Cardiac septum (tissue), 1 donor: ENCODE measurements around the gene CYTH3.

DNA sequence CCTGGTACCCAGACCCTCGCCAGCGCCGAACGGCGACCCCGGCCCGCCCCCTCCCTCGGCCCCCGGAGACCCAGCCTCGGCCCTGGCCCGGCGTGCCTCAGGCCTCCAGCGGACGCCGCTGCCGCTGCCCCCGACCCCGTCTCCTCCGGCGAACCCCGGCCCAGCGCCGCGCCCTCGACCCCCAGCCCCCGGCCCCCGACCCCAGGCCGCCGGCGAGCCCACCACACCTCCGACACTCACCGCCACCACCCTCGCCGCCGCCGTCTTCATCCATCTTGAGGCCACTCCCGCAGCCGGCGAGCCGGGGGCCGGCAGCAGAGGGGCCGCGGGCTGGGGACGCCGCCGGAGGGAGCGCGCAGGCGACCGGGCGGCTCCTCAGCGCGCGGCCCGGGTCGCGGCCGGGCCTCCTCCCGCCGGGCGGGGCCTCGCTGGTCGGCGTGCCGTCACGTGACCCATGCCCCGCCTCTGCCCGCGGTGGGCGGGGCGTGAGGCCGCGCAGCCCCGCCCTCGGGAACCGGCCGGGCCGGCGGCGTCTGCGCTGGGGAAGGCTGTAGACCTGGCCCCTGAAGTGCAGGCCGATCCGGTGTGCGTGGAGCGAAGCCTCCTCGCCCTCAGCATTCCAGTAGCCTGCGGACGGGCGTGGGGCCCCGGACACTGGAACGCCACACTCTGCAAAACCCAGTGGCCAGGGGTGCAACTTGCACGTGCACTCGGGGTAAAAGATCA, at the start of gene CYTH3:
Gene CYTH3 (minus strand): TSS at position 391 of the 726 bp plus-strand sequence.
- PRO-cap, result bidirectional peak, plus-strand start at position 513 of the sequence, minus-strand start at position 406 of the sequence

- PRO-cap, result unidirectional peak, plus-strand start at chr7:6396097; bidirectional peak, plus-strand start at chr7:6396465, minus-strand start at chr7:6396328
Measured at GRCh38 chr7:6395677-6396633, 21.6 kb downstream of the RAC1 start.

DNA sequence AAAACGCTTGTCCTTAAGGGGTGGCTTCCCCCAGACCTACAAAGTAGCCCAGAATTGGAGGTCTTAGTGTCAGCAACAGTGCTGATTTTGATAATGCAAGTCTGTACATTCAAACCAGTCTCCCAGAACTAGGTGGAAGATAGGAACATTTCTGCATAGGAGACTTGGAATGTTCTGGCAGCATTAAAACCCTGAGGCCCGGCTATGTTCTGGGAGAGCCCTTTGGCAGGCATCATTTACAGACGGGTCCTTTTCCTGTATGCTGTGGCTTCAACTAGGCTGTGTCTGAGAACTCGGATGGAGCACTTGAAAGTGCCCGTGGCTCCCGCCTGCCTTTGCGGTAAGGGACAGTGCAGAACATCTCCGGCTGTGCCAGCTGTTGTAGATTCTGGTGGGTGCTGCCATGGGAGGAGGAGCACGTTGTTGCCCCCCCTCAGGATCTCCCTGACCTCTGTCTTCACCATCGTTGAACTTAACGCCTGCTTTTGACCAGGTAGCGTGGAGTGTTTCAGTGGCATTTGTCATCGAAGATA, 23.7 kb downstream of the RAC1 start:
- PRO-cap, result no peak

GRCh38 chr7:6412556-6413374, 35.0 kb downstream of the DAGLB start:
- PRO-cap, result no peak

- PRO-cap, result unidirectional peak, minus-strand start at chr7:6419480
Measured at GRCh38 chr7:6419167-6419843, 28.4 kb downstream of the DAGLB start.

- PRO-cap, result no peak
Measured at GRCh38 chr7:6424483-6424868, 23.3 kb downstream of the DAGLB start.

GRCh38 chr7:6460311-6461263, 12.8 kb upstream of the DAGLB start:
- PRO-cap, result no peak

DNA sequence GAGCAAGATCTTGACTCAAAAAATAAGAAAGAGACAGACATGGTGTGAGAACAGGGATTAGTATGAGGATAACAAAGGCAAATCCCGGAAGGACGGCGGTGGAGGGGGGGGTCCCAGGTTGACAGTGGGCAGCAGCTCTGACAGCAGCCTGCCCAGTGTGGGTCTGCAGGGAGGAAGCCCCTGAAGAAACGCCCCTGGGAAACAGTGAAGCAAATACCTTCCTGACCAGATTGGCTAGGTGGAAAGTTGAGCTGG, 3.9 kb upstream of the ZNF853 start:
- PRO-cap, result no peak

GRCh38 chr7:6637468-6638272, 552 bp downstream of the ZNF316 start:
- PRO-cap, result no peak

- PRO-cap, result no peak
Measured at GRCh38 chr7:6690884-6691696, 15.7 kb downstream of the ZNF12 start.

DNA sequence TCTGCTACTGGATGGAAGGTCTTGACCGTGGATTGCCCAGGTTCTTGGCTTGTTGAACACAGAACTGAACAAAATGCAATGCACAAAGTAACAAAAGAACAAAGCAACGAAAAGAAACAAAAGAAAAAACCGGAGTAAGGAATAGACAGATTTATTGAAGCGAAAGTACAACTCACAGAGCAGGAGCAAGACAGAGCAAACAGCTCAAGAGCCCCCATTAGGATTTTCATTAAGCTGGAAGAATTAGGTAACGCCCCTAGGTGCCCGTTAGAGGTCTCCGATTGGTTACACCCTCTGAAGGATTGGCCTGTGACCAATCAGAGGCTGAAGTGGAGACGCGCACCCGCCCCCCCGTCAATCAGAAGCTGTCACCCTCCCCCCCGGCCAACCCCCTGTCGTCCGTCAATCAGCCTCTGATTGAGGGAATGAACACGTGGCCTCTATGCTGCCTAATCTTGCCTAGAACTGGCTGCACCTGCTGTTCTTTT, 1.0 kb upstream of the CCZ1B start:
- PRO-cap, result no peak

DNA sequence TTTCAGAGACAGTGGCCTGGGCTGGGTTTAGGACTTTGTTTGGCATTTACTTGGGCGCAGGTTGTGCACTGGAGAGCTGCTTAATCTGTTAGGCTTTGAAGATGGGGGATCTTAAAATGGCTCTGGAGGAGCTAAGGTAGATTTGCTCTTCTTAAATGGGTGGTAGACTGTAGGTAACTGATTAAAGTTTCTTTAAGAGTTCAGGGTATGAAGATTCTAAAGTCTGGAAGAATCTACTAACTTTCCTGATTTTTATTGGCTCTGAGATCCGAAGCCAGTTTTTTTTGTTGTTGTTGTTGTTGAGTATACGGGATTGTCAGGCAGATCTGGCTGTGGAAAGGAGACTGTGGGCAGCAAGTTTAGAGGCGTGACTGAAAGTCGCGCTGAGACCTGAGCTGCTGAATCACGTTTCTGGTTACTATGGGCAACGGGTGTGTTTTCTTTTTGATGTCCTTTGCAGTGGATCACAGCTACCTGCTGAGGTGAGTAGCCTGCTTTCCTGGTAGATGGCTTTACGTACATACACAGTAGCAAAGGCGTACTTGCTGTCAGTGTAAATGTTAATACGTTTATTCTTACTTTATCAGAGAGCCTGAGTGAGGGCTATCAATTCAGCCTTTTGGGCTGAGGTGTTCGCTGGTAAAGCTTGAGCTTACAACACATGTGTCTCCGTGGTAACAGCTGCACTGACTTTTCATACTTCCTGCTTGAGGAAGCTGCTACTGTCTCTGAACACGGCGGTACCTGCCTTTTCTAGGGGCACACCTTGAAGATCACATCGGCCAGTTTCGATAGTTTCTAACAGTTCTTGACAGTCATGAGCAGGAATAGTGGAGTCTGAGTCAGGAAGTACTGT, 165.0 kb upstream of the CCZ1B start:
- PRO-cap, result no peak

- PRO-cap, result no peak
Measured at GRCh38 chr7:7158723-7159099, 23.6 kb upstream of the C1GALT1 start.

DNA sequence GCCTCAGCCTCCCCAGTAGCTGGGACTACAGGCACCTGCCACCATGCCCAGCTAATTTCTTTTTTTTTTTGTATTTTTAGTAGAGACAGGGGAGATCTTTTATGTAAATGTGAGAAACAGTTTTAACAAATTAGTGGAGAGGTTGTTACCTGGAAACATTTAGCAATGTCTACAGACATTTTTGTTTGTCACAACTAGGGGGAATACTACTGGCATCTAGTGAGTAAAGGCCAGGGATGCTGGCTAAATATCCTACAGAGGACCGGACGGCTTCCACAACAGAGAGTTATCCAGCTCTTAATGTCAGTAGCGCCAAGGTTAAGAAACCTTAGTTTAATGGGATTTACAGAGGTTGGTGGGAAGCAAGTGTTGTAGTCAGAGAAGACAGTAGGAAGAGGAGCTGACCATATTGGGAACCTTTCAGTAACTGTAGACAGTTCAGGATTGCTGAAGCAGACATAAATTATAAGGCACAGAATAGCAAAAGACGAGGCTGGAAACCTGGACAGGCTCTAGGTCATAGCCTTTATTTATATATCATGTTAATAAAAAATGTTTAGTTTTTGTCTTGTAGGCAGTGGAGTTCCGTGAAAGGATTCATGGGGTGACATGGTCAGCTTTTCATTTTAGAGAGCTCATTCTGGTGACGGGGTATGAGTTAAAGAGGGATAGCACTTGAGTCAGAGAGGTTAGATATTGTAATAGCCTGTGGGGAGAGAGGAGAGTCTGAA, 5.2 kb downstream of the C1GALT1 start:
- PRO-cap, result no peak

DNA sequence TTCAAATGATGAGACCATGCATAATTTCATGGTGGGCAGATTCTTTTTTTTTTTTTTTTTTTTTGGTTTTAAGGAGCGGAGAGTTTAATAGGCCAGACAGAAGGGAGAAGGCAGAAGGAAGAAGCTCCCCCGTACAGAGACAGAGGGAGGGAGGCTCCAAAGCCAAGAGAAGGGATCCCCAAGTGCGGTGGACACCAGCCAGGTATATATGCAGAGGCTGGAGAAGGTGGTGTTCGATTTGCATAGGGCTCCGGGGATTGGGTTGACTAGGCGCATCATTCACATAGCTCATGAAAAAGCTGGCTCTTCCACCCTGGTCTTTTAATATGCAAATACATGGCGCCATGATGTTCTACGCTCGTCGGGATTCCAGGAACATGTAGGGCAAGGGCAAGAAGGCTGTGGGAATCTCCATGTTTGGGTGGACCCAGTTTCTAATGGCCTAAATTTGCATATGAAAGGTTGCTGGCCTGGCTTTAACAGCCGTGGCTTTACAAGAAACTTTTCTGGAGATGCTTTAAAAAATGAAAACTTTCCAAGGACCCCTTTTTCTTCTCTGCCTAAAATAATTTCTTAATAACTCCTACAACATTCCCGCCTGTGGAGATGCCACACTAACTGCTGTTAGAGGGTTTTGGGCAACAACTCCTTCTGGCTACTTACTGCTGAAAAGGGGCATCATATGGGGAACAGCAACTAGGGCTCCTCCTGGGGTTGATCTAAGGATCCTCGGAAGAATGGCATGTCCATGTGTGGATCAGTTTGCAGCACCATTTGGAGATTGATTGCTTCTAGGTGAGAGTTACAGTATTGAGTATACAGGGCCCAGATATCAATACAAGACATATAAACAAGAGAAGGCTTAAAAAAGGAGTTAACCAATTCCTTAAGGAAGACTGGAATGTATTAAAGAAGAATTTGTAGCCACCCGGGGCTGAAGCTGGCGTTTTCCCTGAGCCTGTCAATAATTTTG, 28.3 kb downstream of the C1GALT1 start:
- PRO-cap, result no peak

GRCh38 chr7:7416232-7416722, 119.4 kb downstream of the COL28A1 start:
- PRO-cap, result no peak

DNA sequence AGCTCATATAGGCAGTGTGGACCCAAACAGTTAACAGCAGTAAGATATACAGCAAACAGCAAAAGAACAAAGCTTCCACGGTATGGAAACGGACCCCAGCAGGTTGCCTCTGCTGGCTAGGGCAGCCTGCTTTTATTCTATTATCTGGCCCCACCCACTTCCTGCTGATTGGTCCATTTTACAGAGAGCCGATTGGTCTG, 58.1 kb downstream of the COL28A1 start:
- PRO-cap, result no peak

GRCh38 chr7:7696318-7697224, 21.8 kb downstream of the RPA3 start:
- PRO-cap, result no peak

GRCh38 chr7:7839707-7840274, 121.4 kb upstream of the RPA3 start:
- PRO-cap, result no peak

GRCh38 chr7:7970244-7970510, 1.6 kb downstream of the GLCCI1 start:
- PRO-cap, result no peak